Sciatic nerve (tissue), 1 donor: ENCODE data around the genes HEG1 and ALDH1L1.

DNA sequence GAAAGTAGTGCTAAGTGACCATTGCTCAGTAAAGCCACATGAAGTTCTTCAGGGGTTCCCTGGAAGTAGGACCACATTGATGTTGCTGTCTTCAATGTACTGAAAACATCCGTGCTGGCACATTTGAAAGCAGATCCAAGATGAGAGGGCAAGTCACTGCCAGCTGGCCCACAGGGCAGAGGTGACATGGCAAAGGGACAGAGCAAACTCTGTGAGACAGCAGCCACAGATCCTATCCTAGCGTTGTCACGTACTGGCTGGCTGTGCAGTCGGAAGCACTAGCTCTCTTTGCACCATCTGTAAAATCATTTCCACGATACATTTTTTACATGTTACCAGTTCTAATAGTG, 13.8 kb downstream of the MUC13 start:
- PRO-cap: no peak

DNA sequence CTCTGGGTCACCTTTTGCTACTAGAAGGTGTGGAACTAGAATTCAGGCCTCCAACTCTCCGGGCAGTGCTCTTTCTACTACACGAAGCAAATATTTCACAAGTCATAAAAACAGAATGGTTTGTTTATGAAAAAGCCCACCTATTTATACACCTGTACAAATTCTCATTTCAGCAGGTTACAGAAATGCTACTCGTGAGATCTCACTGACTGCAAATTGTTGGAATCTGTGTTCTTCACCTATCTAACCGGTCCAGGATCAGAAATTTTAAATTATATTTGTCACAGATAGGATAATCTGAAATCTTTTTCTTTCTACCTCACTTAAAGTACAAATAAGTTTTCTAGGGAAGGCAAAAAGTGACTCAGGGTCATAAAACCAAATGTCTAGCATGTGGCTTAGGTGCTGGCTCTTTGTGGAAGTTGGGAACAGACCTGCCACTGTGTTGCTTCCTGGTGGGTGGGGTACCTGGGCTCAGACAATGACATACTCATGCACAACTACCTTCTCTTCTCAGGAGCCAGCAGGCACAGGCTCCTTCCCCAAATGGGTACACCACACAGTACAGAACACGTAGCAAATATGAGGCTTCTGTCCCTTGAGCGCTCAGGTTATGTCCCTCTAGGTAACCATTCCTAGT, 40.0 kb upstream of the MUC13 start:
- PRO-cap: no peak

GRCh38 chr3:125043503-125044301, 12.1 kb downstream of the HEG1 start:
- PRO-cap: unidirectional peak, plus-strand start at chr3:125043993

DNA sequence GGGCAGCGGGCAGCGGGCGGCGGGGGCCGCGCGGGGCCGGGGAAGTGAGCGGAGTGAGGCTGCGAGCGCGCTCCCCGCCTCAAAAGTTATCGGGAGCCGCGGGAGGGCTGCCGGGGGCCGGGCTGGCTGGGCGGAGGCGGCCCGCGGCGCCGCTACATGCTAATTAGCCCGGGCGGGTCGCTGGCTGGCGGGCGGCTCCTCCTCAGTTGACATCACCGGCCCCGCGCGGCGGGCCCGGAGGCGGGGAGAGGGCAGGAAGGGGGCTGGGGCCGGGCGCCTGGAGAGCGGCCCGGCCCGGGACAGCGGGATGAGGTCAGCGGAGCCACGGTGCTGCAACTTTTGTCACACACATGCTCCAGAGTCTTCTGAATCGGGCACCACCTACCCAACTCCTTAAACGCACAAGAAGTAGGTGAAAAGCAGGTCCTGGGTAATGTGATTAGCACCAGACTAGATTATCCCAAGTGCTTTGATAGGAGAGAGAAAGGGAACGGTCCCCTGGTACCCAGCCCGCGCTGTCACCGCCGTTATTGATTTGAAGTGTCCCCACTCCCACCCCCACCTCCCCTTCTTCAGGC, at the start of gene HEG1:
Gene HEG1 (minus strand): TSS at position 55 of the 578 bp plus-strand sequence.
- PRO-cap: bidirectional peak, plus-strand start at position 310 of the sequence, minus-strand start at position 55 of the sequence

DNA sequence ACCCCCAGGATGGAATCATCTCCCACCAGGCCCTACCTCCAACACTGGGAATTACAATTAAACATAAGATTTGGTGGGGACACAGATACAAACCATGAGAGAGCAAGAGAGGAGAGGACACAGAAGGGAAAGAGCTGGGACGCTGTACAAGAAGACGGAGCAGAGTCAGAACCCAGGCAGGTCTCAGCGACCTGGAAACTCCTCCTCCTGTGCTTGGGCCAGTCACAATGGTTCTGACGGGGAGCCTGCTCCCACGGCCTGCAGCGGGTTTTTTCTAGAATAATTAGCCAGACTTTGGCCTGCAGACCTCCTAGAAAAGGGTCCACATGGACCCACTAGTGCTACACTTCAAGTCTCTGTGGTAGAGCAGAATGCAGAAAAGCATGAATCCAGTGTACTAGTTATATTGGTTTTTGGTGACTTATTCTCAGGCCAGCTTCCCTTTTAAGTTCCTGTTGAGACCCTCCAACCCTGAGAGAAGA, 5.6 kb downstream of the SLC12A8 start:
- PRO-cap: no peak

GRCh38 chr3:125219189-125219996, 6.8 kb upstream of the SLC12A8 start:
- PRO-cap: no peak

GRCh38 chr3:125241114-125241863, 28.7 kb upstream of the SLC12A8 start:
- PRO-cap: no peak

- PRO-cap: no peak
Observed at GRCh38 chr3:125313263-125313765, 61.8 kb downstream of the ZNF148 start.

GRCh38 chr3:125362057-125362926, 12.8 kb downstream of the ZNF148 start:
- PRO-cap: no peak

- PRO-cap: no peak
Observed at GRCh38 chr3:125366577-125367249, 8.4 kb downstream of the ZNF148 start.

DNA sequence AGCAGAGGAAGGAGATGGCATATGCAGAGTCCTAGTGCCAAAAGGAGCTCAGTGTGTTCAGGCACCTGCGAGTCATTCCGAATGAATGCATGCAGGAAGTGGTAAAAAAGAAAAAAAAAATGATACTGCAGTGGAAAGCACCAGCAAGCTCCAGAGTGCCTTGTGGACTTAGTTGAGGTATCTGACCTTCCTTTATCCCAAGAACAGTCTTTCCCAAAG, 6.6 kb upstream of the ZNF148 start:
- PRO-cap: no peak

GRCh38 chr3:125472422-125473256, 47.4 kb downstream of the SNX4 start:
- PRO-cap: no peak

- PRO-cap: no peak
Observed at GRCh38 chr3:125520486-125520676, 379 bp upstream of the SNX4 start.

DNA sequence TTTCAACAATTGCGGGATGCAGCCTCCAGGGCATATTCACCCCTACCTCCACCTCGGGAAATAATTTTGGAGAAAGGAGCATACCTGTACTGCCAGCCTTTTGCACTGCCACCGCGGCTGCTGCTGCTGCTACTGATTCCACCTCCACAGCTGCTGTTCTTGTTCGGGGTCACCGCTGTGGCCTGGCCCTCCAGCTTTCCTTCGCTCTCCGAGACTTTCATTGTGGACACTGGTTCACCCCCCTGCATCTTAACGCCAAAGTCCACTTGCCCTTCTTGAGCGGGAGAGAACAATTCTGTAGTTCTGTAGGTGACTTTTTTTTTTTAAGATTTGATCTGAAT, 774 bp downstream of the OSBPL11 start:
- PRO-cap: bidirectional peak, plus-strand start outside the sequence, minus-strand start at position 222 of the sequence

- PRO-cap: no peak
Observed at GRCh38 chr3:125862611-125863413, 106.2 kb upstream of the ROPN1B start.

- PRO-cap: no peak
Observed at GRCh38 chr3:126026223-126026735, 57.3 kb downstream of the ROPN1B start.

- PRO-cap: no peak
Observed at GRCh38 chr3:126067942-126068281, 16.0 kb downstream of the SLC41A3 start.

DNA sequence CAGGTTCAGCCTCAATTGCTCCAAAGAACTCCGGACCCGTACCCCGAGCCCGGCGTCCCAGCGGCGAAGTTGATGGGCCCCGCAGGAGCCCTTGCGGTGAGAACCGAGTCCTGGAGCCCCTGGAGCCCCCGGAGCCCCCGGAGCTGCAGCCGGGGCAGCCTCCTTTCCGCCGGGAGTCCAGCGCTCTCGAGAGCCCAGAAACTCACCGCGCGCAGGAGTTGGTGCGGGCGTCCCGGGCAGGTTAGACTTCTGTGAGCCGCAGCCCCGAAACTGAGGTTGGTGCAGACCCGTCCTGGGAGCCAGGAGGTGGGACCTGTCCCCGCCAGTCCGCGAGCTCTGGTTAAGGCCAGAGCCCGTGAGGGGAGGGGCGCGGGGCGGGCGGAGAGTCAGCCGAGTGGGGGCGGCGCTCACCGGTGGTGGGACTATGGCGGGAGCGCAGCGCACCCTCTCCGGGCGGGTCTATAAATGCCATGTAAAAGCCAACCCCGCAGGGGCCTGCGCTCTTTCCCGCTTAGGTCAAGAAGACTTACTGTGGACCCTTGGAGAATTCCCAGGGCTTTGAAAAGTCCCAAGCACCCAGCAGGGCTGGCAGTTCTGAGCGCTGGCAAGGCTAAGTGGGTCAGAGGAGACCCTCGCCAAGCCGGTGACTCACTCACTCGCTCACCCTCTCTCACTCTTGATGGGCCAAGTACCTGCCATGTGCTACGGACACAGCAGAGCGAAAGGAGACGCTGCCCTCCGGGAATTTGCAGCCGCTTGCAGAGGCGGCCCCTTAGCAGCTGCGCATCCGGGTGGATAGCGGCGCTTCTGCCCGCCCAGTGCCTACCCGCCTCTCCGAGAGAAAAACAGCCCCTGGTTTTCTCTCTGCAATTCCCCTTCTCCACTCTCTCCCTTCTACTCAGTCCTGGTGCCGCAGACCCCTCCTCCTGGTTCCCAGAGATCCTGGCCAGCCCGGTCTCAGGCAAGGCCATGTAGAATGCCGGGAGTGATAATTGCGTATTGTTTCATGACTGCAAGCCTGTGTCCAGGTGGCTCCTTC, at the start of gene ALDH1L1:
Gene ALDH1L1 (minus strand): TSS at position 317 of the 1,039 bp plus-strand sequence.
- PRO-cap: bidirectional peak, plus-strand start at position 410 of the sequence, minus-strand start at position 339 of the sequence; unidirectional peak, plus-strand start at position 821 of the sequence

GRCh38 chr3:126186059-126186482, 5.7 kb upstream of the ALDH1L1 start:
- PRO-cap: no peak

DNA sequence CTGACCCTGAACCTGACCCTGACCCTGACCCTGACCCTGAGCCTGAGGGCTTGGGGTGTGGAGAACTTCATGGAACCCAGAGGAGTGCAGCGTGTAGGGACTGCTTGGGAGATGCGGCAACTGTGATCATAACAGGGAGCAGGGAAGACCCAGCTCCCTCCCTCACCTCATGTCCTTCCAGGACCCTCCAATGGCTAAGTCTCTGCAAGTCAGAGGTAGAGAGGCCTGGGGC, 6.0 kb upstream of the ALDH1L1 start:
- PRO-cap: no peak